M059J (cell line): ENCODE results near the genes ZC3H15, GULP1, COL3A1 and OSGEPL1.

GRCh38 chr2:183001980-183002790 is 36.1 kb downstream of the NCKAP1 start:
- RAMPAGE, long total RNA = no peak

GRCh38 chr2:183002878-183003573 is 35.2 kb downstream of the NCKAP1 start:
- RAMPAGE, long total RNA = no peak

- RAMPAGE, long total RNA = no peak
Measured at GRCh38 chr2:183056816-183057388, 18.6 kb upstream of the NCKAP1 start.

DNA sequence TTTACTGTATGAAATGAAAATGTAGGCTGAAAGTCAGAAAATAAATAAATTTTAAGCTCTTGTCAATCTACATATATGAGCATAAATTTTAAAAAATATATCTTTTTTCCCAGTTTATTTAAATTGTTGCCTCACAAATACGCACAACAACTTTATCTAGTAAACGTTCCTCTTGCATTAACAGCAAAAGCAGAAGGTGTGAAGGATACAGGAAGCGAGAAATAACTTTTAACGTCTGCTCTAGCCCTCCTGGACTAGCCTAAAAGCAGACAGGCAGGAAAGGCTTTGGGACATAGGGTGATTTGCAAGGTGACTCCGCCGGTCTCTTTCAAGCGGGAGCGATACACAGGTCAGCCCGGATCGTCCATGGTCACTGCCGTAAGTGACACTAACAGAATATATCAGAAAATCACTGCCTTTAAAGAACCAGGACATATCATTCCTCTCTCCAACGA is 406 bp upstream of the DUSP19 start:
- RAMPAGE, long total RNA = no peak

DNA sequence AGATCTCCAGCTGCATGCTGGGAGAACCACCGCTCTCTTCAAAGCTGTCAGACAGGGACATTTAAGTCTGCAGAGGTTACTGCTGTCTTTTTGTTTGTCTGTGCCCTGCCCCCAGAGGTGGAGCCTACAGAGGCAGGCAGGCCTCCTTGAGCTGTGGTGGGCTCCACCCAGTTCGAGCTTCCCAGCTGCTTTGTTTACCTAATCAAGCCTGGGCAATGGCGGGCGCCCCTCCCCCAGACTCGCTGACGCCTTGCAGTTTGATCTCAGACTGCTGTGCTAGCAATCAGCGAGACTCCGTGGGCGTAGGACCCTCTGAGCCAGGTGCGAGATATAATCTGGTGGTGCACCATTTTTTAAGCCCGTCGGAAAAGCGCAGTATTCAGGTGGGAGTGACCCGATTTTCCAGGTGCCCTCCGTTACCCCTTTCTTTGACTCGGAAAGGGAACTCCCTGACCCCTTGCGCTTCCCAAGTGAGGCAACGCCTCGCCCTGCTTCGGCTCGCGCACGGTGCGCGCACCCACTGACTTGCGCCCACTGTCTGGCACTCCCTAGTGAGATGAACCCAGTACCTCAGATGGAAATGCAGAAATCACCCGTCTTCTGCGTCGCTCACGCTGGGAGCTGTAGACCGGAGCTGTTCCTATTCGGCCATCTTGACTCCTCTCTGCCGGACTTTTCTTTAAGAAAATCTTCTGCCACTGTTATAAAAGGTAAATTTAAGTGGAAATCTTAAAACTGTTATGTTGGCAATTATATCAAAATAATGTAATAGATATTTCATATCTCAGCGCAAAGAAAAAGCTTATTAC is 313.6 kb upstream of the FSIP2 start:
- RAMPAGE, long total RNA = no peak

DNA sequence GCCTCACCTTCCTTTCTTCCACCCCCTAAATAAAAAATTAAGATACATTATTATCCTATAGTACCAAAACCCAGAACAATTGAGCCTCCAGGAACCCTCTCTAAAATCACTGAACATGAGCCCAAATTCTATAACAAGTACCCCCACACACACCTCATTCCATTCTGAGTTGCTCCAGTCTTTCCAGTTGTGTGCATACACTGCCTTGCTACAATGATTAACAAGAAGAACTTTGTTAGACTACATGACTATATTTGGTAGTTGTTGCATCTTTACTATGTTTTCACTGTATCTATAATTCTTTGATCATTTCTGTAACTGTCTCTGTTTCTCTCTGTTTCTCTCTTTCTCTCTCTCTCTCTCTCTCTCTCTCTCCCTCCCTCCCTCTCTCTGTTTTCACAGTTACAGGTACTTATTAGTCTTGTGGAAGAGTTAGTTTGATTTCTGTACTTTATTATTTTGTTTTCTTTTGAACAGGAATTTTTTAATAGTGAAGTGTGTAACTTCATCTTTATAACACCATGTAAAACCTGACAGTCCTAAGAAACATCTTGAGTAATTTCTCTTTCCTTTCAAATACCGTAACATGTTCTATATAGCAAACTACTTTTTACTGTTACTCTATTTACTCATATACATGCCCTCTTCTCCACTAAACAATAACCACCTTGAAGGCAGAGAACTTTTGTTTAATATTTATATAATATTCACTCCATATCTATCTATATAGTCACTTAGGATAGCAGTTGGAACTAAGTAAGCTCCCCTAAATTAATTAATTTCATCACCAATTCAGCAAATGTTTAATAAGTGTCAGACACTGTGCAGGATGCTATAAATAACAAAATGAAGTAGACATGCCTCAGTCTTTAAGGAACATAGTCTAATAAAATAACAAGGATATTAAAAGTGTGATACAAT is 268.4 kb downstream of the FSIP2 start:
- RAMPAGE, long total RNA = no peak

DNA sequence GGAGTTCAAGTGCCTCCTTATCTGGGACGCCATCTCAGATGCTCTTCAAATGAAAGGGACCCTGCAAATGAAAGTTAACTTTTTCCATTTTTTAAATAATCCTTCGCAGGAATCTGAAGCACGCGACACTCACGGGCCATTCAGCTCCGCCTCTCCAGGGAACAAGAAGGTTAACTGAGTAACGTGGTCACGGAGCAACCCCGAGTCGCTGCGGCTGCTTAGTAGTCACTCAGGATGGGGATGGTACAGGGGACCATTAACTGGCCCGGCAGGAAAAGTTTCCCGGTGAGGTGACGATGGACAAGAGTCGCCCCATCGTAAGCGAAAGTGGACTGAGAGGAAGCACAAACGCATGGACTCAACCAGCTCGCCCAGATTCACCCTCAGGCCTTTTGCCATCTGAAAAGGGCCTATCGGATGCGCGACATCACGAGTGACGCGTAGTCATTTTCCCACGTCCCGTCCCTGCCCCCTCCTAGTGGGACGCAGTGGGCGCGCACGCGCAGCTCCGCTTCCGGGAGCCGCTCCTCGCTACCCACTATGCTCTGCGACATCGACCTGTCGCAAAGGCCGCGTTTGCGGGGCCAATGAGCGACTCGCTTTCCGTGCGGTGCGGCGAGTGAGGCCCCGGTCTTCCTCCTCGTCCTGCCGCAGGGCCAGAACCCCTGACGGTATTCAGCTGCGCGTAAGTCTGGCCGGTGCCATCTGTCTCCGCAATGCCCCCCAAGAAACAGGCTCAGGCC is at the start of gene ZC3H15:
ZC3H15 (plus strand) TSS at position 594 of the 743 bp plus-strand sequence.
- RAMPAGE, long total RNA = start-site peak on the plus strand centred at position 616 of the sequence, 55 bp wide, 232 and 65 reads in 2 replicates

DNA sequence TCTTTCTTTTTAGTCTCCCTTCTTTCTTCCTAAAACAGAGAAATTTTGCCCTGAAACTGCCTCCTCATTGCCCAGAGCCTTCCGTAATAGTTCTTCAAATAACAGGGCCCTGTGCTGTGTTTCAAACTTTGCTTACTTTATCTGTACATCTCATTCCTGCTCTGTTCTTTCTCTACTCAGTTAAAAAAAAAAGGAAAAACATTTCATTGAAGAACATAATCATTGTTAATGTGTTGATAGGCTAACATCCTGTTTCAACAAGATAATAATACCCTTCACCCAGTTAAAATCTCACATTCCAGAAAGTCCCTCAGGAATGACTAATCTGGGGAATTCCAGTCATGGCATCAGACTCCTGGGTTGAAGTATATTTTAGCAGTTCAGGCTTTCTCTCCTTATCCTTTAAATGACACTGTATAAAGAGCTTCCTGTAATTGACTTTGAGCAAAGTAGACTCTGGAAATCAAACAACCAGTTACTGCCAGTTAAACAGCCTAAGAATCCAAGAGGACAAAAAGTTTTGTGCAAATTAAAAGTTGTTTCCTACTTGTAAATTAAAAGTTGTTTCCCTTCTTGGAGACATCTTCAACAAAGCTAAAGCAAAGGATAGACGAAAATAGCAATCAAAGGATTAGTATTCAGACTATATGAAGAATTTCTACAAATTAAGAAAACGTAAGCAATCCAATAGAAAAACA is 45.5 kb upstream of the ITGAV start:
- RAMPAGE, long total RNA = no peak

DNA sequence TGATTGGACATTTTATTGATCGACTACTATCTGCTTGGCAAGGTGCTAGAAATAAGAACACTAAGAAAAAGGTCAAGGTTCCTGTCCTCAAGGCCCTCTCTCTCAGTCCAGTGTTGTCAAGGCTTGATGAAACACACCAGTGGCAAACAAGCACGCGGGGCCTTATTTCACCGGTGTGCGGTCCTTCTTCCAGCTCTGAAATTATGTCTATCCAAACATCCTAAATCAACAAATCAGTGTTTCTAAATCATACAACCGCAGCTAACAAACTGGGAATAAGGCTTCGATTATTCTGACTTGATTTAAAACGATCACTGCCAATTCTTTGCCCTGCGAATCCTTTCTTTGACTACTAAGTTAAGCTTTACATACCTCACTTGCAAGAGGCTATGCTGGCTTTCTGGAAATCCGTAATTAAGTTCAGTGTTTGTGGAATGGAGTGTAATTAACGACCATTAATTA is 702 bp upstream of the ITGAV start:
- RAMPAGE, long total RNA = no peak

GRCh38 chr2:186655946-186656459 is 37.9 kb upstream of the FAM171B start:
- RAMPAGE, long total RNA = no peak

GRCh38 chr2:187513450-187514674 is 40.4 kb downstream of the TFPI start:
- RAMPAGE, long total RNA = no peak

GRCh38 chr2:188291489-188292198 is at the start of gene GULP1:
GULP1 (plus strand) TSS chr2:188291874.
- RAMPAGE, long total RNA = start-site peak on the plus strand at chr2:188291861-188291987, 26 and 20 reads in 2 replicates

GRCh38 chr2:188333750-188334315 is 42.2 kb downstream of the GULP1 start:
- RAMPAGE, long total RNA = no peak

GRCh38 chr2:188598565-188598997 is 306.9 kb downstream of the GULP1 start:
- RAMPAGE, long total RNA = no peak

DNA sequence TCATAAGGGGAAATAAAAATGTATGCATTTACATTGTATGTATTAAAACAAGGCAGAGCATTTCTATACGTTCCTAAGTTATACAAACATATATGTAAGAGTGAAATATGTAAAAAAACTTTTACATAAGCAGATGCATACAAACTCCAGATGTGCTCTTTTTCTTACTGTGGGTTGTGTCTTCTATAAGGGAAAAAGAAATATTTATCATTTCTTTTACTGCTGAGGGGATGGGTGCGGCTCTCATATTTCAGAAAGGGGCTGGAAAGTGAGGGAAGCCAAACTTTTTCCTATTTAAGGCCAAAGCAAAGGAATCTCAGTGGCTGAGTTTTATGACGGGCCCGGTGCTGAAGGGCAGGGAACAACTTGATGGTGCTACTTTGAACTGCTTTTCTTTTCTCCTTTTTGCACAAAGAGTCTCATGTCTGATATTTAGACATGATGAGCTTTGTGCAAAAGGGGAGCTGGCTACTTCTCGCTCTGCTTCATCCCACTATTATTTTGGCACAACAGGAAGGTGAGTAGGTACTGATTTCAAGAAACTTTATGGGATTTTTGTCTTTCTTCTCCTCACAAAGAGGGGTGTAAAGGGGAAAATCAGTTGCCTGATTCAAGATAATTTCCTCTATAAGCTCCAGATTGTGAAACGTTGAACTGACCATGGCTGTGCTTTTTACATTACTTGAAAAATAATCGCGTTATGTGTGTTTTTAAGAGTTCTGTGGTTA is at the start of gene COL3A1:
COL3A1 (plus strand) TSS at position 322 of the 728 bp plus-strand sequence.
- RAMPAGE, long total RNA = no peak

- RAMPAGE, long total RNA = no peak
Measured at GRCh38 chr2:189217412-189217994, 37.9 kb upstream of the COL5A2 start.

DNA sequence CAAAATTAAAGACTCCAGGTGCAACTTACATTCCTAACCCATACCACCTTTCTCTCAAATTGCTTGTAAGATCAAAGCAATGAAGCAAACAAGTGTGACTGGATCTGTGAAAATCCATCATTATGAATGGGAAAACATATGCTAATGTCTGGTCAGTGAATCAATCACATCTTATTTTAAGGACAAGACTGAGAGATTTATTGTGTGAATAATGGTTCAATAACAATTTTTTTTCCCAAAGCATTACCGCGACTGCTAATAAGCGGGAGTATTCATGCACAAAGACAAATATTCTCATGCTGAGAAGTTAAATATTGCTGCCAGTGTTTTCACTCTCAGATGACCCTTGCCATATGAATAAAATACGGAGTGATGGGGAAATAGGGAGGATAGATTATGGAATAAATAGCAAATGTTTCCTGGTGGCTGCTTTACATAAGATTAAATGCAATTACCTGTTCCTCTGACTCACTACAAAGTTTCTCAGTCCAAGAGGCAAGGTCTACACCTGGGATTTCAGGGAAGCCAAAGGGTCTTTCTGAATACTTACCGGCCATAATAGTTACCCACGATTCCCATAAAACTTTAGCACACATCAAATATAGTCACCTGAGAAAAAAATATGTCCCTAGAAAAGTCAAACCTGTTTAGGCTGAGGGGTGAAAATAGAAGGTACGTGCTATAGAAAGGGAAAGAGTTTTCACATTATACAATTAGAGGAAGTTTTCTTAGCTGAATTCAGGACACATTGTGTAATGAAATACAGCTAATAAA is 59.5 kb downstream of the WDR75 start:
- RAMPAGE, long total RNA = no peak

GRCh38 chr2:189698604-189699089 is 24.2 kb downstream of the ANKAR start:
- RAMPAGE, long total RNA = no peak

GRCh38 chr2:189762122-189763038 is at the start of gene OSGEPL1:
OSGEPL1 (minus strand) TSS chr2:189762792.
- RAMPAGE, long total RNA = no peak

- RAMPAGE, long total RNA = no peak
Measured at GRCh38 chr2:189791638-189792187, 7.5 kb downstream of the PMS1 start.